ENCODE measurements around a stretch of chr14.

- PRO-cap = no peak
- RAMPAGE, long total RNA, 4 experiments = no peak in any of the 4 experiments
Observed at GRCh38 chr14:92287107-92287526, 35.8 kb upstream of the SLC24A4 start.

- PRO-cap = bidirectional peak, plus-strand start at chr14:92443369, minus-strand start at chr14:92443183
- RAMPAGE, long total RNA, 4 experiments = no peak in any of the 4 experiments
Observed at GRCh38 chr14:92442892-92443526, 70.6 kb upstream of the RIN3 start.

- PRO-cap = no peak
- RAMPAGE, long total RNA, 4 experiments = no peak in any of the 4 experiments
Observed at GRCh38 chr14:92449697-92450457, 63.7 kb upstream of the RIN3 start.

GRCh38 chr14:92463245-92463595 lies 50.4 kb upstream of the RIN3 start:
- PRO-cap = no peak
- RAMPAGE, long total RNA, 4 experiments = no peak in any of the 4 experiments

GRCh38 chr14:92494849-92495415 lies 18.6 kb upstream of the RIN3 start:
- PRO-cap = no peak
- RAMPAGE, long total RNA, 4 experiments = start-site peak on the plus strand in 1 of 4 experiments, at chr14:92494875-92495086 at its widest, 8 reads per replicate

DNA sequence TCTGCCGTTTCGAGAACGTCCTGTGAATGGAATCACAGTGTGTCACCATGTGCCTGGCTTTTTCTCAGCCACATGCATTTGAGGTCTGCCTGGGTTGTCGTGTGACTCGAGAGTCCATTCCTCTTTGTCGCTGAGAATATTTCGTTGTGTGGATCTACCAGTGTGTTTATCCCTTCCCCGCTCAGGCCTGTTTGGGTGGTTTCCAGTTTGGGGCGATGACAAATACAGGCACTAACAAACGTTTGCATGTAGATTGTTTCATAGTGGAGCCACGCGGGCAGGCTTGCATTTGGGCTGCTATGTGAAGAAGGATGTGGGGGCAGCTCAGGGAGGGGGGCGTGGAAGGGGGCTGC lies 14.1 kb downstream of the RIN3 start:
- PRO-cap = no peak
- RAMPAGE, long total RNA, 4 experiments = no peak in any of the 4 experiments

- PRO-cap = no peak
- RAMPAGE, long total RNA, 4 experiments = no peak in any of the 4 experiments
Observed at GRCh38 chr14:92535177-92535732, 21.7 kb downstream of the RIN3 start.

DNA sequence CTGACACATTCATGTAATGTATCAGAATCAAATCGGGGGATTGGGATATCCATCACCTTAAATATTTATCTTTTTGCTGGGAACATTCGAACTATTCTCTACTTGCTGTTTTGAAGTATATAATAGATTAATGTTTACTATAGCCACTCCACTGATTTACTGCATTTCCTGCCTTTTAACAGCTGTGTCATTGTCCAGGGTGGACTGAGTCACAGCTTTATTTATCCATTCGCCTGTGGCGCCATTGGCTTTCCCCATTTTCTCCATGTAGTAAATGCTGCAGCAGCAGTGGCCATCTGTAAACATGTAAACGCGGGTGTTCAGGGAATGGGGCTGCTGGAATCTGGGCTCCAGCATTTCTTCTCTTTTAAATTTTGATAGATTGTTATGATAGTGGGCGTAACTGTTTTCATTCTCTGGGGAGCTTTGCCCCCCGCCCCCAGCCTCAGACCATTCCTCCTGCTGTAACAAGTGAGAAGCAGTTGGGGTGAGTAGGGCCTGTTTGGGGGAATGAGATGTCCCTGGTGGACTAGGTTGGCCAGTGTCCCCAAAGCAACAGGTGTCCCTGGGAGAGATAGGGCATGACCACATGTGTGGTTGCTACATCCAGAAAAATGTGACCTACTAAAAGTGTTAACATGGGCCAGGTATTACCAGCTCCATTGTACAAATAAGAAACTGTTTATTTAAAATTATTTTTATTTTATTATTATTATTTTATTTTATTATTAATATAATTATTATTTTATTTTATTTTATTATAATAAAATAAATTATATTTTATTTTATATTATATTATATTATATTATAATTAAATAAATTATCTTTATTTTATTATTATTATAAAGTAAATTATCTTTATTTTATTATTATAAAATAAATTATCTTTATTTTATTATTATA lies 33.0 kb downstream of the RIN3 start:
- PRO-cap = no peak
- RAMPAGE, long total RNA, 4 experiments = no peak in any of the 4 experiments

- PRO-cap = no peak
- RAMPAGE, long total RNA, 4 experiments = no peak in any of the 4 experiments
Observed at GRCh38 chr14:92605867-92606235, 92.3 kb downstream of the RIN3 start.

- PRO-cap = no peak
- RAMPAGE, long total RNA, 4 experiments = no peak in any of the 4 experiments
Observed at GRCh38 chr14:92625100-92625858, 111.7 kb downstream of the RIN3 start.

DNA sequence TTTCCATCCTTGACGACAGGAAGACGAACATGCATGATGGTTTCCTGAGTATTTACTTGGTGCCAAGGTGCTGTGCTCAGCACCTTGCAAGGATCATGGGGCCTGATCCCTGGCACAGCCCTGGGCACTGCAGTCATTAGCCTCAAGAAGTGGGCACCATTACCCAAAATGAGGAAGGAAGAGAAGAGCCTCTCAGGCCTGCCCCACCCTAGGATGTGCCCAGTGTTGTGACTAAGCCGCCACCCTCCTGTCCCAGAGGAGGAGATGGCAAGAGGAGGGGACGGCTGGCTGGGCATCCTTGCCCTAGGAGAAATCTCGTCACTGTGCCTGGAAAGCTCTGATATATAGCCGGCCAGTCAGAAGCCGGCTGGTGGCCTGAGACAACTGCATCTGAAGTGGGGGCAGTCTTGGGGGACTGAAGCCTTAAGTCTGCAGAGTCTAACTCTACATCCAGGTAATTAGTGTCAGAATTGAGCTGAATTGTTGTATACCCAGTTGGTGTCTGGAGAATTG lies 115.2 kb downstream of the LGMN start:
- PRO-cap = no peak
- RAMPAGE, long total RNA, 4 experiments = start-site peak on the plus strand in 1 of 4 experiments, centred at position 200 of the sequence, 9 reads per replicate

DNA sequence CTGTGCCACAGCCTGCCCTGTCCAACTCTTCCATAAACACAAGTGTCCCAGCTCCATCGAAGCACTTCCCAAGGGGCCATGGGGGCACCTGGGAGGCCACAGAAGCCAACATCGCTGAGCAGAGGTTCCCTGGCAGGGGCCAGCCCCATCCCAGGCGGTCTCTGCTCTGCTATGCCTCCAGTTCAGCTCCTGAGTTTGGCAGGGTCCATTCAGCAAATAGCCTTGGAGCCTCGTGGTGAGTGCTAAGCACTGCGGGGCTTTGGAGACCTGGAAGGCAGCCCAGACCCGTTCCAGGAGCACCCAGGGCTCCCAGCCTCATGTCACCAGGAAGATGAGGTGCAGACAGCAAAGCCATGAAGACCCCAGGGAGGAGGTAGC lies 109.6 kb downstream of the LGMN start:
- PRO-cap = no peak
- RAMPAGE, long total RNA, 4 experiments = no peak in any of the 4 experiments

DNA sequence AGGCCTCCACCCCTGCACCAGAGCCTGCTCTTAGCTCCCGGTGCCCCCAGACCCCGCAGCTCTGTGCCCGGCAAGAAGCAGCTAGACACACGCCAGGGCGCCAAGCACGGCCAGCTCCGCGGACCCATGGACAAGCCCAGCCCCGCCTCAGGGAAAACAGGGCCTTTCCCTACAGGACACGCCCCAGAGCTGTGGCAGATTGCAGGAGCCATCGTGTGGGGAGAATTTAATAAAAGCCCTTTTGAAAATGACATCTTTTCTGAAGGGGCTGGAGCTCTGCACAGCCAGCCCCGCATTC lies 59.7 kb downstream of the LGMN start:
- PRO-cap = no peak
- RAMPAGE, long total RNA, 4 experiments = no peak in any of the 4 experiments

- PRO-cap = no peak
- RAMPAGE, long total RNA, 4 experiments = no peak in any of the 4 experiments
Observed at GRCh38 chr14:92690990-92691453, 57.4 kb downstream of the LGMN start.

DNA sequence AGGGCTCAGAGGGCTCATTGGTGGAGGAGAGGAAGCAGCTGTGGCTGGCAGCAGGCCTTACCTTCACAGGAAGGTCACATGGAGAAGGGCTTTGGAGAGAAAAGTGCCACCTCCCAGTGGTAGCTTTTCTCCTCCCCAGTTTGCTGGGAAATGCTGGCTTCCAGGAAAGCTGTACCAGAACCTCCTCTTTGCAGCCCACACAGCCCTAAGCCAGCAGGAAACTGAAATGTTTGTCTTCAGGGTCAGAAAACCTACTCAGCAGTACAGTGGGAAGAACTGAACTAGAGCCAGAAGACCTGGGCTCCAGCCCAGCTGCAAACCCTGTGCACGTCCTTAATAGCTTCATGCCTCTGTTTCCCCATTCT lies 55.5 kb downstream of the LGMN start:
- PRO-cap = no peak
- RAMPAGE, long total RNA, 4 experiments = no peak in any of the 4 experiments

GRCh38 chr14:92709465-92710056 lies 38.9 kb downstream of the LGMN start:
- PRO-cap = no peak
- RAMPAGE, long total RNA, 4 experiments = no peak in any of the 4 experiments

DNA sequence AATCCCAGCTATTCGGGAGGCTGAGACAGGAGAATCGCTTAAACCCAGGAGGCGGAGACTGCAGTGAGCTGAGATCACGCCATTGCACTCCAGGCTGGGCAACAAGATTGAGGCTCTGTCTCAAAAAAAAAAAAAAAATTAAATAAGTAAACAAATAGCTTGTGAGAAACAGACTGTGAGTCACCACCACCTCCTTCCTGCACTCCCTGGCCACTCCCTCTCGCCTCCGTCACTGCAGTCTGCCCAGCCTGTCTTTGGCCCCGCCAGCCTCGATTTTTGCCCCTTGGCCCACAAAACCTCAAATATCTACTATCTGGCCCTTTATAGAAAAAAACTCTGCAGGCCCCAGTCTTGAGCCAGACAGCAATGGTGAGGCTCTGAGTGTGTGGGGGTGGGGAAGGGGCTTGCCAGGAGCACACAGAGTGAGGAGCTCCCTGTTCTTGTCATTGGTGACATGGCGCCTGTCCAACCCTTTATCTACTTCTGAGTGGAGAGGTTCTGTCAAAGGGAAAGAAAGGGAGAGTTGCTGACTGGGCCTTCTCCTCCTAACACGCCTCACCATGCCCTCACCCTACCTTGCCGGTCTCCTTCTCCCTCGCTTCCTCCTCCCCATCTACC lies 22.2 kb downstream of the LGMN start:
- PRO-cap = no peak
- RAMPAGE, long total RNA, 4 experiments = no peak in any of the 4 experiments

DNA sequence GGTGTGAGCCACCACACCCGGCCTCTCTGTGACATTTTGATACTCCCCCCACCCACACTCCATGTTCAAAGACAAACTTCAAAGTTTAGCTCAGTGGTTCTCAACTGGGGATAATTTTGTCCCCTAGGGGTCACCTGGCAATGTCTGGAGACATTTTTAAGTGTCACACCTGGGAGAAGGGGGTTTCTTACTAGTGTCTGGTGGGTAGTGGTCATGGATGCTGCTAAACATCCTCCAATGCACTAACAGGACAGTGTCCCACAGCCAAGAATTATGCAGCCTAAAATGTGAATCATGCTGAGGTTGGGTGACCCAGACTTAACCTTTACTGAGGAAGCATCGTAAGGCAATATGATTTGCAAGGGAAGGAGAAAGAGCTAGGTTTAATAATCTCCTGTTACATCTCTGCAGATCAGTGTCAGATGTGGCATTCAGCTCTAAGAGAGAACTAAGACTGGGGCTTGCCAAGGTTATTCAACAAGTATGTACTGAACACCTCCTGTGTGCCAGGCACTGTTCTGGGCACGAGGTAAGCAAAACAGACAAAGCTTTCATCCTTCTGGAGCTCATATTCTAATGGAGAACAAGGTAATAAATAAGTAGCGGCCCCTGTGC lies 13.7 kb upstream of the GOLGA5 start:
- PRO-cap = no peak
- RAMPAGE, long total RNA, 4 experiments = no peak in any of the 4 experiments

DNA sequence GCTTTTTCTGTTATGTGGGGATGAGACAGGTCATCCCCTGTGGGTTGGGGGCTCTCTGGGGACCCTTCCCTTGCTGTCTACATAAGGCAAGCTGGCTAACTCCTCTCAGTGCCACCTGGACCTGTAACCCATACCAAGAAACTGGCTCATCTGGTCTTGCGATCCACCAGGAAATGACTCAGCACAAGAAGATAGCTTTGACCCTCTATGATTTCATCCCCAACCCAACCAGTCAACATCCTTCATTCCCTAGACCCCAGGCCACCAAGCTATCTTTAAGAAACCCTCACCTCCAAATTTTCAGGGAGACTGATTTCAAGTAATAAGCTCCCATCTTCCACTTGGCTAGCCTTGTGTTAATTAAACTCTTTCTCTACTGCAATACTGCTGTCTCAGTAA lies 7.9 kb upstream of the GOLGA5 start:
- PRO-cap = no peak
- RAMPAGE, long total RNA, 4 experiments = no peak in any of the 4 experiments

DNA sequence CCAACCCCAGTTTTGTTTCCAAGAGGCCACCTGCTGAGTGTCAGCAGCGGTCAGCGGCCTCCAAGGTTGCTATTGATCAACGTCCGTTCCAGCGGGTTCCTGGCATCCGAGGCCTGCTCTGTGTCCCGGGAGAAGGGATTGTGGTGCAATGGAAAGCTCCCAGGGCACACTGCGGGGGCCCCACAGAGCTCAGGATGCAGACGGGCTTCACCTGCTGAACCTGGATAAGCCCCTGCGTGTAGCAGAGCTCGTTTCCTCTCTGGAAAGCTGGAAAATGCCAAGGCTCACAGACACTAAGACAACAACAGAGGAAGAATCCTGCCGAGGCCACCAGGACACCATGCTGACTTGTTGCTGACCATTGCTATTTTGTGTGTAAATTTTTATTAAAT lies 44.8 kb upstream of the CHGA start:
- PRO-cap = no peak
- RAMPAGE, long total RNA, 4 experiments = no peak in any of the 4 experiments

All from gastroesophageal sphincter (tissue), 4 donors.